Neutrophil (primary cell): ENCODE measurements around the gene ID1.

DNA sequence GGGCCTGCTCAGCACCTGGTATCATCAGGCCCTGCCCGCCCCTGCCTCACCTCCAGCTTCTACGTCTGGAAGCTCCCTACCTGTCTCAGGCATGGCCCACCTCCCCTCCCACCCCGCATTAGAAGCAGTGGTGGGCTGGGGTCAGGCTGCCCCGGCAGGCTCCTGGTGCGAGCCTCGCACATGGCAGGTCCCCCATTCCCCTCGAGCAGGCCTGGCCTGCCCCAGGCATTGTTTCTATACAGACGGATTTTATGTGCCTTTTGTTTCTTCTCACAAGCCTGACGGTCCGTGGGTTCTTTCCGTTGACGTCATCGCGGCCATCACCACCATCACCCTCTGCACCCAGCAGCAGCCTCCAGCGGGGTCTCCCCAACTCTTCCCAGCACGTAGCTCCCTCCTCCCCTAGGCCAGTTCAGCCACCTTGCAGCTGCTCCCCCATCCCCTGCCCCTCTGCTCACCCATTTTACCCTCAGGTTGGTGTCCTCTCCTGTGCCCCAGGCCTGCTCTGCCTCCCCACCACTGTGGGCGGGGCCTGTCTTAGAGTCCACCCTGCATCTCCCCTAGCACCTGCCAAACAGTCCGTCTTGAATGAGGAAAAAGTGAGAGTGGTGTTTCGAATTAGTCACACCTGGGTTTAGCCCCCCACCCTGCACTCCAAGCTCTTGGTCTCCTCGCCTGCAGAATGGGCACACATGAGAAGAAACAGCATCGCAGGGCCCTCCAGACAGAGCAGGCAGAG lies 4.7 kb downstream of the CST7 start:
- PRO-cap = no peak

- PRO-cap = no peak
Observed at GRCh38 chr20:25032050-25033419, 25.4 kb downstream of the ACSS1 start.

DNA sequence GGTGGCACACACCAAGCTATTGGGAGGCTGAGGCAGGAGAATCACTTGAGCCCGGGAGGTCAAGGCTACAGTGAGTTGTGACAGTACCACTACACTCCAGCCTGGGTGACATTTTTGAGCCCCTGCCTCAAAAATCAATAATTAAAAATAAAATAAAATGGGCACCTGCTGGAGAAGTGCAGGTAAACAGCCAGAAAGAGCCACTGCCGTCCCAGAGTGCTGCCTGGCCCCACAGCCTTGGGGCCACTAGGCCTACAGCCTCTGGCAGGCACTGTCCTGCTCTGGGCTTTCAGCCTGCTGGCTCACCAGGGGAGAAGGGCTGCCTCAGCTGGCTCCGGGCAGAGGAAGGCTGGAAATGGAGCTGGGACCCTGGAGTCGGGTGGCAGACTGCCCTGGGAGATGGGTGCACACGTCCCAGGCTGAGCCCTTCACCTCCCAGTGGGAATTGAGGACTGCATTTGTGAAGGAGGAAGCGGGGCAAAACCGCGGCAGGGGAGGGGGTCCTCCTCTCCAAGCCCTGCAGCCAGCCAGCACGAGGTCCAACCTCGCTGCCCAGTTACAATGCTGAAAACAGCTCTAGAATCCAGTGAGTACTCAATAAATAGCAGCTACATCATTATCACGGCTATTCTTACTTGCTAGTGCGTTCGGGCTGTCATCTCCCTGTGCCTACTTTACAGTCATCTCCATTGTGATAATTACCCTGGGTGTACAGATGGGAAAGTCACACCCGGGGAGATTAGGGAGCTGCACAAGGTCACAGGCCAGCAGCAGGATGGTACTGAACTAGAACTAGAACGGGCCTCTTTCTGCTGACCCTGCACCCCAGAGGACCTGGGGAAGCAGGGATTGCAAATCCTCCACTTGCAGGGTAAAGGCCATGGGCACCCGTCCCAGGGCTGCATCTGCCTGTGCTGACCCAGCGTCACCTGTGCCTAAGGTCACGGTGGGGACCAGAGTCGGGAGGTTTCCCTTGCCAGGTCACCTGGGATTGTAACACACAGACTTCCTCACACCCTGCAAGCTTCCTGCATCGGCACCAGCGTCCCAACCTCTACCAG lies 13.1 kb downstream of the ACSS1 start:
- PRO-cap = no peak

- PRO-cap = no peak
Observed at GRCh38 chr20:25076708-25077028, 5.3 kb downstream of the VSX1 start.

DNA sequence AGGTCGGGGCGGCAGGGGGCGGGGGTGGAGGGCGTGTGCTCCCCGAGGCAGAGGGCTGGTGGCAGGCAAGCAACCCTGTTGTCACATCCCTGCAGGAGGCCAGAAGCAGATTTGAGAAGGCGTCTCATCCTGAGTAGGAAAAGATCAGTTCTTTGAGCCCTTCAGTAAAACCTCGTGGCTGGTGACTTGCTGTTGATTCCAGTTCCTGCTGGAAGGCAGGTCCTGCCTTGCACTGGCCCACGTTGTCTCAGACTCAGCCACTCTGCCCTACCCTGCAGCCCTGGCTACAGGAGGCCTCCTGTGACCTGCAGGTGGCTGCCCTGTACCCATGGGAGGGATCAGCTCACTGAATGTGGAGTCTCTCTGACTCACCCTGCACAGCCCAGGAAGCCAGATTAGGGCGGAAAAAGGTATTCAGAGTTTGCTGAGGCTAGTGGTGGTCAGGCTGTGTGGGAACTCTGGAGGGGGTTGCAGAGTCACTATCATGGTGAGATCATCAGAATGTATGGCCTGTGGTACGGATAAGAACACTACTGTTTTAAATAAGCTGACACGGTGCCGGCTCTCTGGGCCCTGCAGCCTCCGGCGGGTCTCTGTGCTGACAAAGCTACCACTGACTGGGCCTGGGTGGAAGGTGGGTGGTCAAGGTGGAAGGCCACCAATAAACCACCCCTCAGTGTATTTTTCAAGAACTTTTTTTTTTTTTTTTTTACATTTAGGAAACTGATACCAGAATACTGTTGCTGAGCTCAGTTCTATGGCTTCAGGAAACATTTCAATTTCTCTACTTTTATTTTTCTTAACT lies 24.7 kb upstream of the PYGB start:
- PRO-cap = no peak

DNA sequence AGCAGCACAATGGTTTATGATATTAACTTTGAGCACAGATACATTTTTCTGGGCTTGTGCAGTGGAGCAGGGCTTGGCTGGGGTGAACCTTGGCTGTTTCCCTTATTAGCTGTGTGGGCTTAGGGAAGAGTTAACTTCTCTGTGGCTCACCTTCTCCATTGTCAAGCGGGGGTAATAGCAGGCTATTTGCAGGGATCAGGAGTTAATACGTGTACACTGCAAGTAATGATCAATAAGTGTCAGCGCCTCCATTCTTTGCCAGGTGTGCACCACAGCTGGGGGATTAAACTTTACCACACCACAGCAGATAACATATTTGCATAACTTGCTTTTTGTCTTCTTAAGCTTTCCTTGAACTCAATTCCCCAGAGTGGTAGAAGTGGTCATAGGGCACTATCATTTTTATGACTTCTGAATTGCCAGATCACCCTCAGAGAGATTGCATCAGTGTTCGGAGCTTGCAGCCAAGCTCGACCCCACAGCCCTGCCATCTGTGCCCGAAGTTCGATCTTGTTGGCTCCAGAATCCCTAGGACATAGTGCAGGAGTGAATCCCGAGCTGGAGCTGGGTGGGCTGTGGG lies 1.5 kb upstream of the PYGB start:
- PRO-cap = no peak

GRCh38 chr20:25261512-25262135 lies 13.7 kb downstream of the PYGB start:
- PRO-cap = no peak

DNA sequence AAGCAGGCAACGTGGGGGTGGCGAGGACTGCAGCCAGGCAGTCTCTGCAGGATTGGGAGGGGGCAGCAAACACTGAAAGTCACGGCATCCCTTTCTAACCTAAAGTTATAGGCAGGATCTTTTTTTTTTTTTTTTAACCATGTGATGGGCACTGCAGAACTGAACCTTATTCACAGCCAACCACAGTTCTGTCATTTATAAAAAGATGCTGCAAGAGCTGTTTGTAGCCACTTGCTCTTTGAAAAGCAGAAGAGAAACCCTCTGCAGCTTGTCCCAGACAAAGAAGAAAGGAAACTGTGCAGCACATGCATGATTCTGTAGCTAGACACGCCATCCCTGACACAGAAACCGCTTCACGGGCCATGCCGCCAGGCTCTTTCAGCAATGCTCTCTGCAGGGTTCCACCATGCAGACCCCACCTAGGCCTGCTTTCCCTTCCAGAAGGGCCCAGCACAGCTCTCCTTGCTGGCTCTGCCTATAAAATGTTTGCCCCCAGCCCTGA lies 70.7 kb downstream of the PYGB start:
- PRO-cap = no peak

GRCh38 chr20:25378609-25379547 lies 11.8 kb downstream of the ABHD12 start:
- PRO-cap = no peak

DNA sequence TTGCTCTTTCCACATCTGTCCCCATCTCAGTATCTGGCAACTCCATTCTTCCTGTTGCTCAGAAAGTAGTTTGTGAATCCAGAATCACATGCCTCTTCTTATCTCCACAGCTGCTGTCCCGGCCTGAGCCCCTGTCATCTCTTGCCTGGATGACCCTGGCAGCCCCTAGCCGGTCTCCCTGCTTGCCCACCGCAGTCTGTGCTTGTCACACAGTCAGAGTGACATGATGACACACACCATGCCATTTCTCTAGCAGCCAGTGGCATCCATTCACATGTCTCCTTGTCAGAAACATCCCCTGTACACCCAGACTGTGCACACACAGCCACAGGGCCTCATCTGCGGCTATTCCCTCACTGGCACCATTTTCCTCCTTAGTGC lies 9.7 kb downstream of the ABHD12 start:
- PRO-cap = no peak

- PRO-cap = no peak
Observed at GRCh38 chr20:25615116-25615890, 8.5 kb downstream of the NANP start.

DNA sequence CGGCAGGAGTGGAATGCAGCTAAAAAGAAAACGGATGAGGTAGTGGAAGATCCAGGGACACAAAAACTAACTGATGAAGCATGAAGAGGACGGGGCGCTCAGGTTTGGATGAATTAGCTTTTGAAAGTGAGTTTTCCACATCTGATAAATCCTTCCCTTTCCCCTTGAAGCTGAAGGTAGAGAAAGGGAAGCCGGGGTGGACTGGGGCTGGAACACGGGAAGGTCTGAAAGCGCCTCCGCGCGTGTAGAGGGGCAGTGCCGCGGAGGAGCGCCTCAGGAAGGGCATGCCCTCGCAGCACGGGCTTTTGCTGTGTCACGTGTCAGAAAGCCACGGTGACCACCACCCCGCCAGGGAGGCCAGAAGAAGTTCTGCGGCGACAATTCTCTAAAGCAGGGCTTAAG lies 848 bp downstream of the NANP start:
- PRO-cap = no peak

- PRO-cap = no peak
Observed at GRCh38 chr20:30282829-30283272, 974.6 kb upstream of the DEFB115 start.

DNA sequence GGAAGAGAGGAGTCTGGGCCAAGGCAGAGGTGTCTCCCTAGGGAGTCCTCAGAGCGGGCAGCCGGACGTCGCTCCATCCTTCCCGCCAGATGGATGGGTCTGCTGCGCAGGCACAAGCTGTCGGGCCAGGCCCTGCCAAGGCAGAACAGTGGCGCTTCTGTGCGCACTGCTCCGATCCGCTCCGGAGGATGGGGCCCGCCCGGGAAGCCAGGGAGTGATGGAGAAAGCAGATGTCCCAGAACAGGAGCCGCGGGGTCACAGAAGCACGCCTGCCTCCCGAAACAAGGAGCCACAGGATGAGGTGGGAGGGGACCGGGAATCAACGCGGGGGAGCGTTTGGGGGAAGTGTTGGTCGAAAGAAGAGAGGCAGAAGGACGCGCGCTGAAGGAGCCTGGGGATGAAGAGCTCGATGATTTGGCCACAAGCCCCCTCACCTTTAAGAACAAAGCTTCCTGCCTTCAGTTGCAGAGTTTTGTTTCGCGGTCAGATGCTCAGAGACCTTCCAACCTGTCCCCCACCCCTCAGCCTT lies 941.3 kb upstream of the DEFB115 start:
- PRO-cap = no peak

GRCh38 chr20:31475518-31475925 lies 434 bp downstream of the REM1 start:
- PRO-cap = no peak

- PRO-cap = no peak
Observed at GRCh38 chr20:31560529-31561770, 13.8 kb downstream of the MCTS2 start.

DNA sequence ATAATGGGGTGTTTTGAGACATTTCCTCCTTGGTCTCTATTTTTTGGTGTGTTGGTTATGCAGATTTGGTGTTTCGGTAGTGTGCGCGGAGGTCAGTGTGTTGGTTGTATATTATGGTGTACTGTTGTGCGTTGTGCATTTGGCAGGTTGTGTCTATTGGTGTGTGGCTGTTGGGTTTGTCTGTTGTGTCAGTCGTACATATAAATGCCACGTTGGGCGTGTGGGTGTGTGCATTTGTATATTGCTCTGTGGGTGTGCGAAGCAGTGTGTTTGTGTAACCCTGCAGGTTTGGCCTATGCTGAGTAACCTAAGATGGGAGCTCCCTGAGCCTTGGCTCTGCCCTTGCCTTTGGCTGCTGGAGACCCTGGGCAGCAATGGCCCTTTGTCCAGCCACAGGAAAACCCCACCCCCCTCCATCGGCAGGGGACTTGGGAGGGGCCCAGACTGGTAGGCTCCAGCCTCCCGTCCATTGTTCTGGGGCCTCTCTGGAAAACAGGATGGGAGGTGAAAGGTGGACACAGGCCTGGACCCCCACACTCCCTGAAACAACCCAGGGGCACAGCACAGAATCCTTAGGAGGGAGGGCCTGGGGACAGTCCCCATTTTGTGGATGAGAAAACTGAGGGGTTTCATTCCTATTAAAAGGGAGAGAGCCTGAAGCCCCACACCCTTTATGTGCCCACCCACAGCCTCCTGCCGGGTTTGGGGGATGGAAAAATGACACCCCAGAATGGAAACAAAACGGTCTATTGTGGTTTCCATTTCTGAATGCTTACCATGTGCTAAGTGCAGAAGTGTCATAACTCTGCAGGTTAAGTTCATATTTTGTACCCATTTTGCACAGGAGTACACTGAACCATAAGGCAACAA lies 10.2 kb upstream of the ID1 start:
- PRO-cap = no peak

DNA sequence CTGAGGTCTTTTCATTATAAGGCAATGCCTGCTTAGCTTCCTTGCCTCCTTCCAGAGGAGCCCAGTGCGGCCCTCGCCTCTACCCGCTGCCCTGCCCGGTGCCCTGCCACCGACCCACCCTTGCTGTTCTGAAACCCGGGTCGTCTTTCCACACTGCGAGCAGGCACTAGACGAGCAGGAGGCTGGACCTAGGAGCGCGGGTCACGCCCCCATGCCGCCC lies 194 bp upstream of the ID1 start:
- PRO-cap = bidirectional peak, plus-strand start outside the sequence, minus-strand start at position 130 of the sequence

DNA sequence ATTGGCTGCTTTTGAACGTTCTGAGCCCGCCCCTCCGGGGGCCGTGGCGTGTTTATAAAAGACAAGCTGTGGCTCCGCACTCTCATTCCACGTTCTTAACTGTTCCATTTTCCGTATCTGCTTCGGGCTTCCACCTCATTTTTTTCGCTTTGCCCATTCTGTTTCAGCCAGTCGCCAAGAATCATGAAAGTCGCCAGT lies at the start of gene ID1:
ID1 (plus strand) TSS at position 85 of the 198 bp plus-strand sequence.
- PRO-cap = bidirectional peak, plus-strand start at position 85 of the sequence, minus-strand start outside the sequence

DNA sequence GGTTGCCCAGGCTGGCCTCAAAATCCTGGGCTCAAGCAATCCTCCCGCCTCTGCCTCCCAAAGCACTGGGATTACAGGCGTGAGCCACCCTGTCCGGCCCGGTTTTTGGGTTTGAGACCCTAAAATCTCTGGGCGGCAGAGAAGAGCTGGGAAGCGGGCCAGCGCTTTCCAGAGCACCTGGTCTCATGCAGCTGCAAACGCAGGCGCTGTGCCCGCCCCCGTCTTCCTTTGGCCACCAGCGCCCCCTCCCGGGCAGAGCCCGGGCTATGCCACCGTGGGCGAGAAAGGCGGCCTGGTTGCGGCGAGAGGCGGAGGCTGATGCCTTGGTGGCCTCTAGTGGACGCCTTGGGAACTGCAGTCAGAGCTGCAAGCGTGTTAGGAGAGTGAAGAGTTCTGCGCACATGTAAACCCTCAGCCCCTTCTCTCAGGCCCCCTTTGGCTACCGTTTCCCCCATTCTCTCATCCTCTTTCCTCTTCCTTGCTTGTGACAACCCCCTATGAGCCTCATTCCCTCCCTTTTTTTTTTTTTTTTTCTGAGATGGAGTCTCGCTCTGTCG lies 7.7 kb downstream of the ID1 start:
- PRO-cap = no peak